Rectum (tissue), 1 donor: ENCODE results near the gene GPATCH1.

GRCh38 chr19:32091163-32091869, 254.1 kb upstream of the ZNF507 start:
- PRO-cap: unidirectional peak, minus-strand start at chr19:32091563

- PRO-cap: no peak
Observed at GRCh38 chr19:32318800-32319383, 26.5 kb upstream of the ZNF507 start.

GRCh38 chr19:32587062-32587648, 6.2 kb downstream of the PDCD5 start:
- PRO-cap: no peak

DNA sequence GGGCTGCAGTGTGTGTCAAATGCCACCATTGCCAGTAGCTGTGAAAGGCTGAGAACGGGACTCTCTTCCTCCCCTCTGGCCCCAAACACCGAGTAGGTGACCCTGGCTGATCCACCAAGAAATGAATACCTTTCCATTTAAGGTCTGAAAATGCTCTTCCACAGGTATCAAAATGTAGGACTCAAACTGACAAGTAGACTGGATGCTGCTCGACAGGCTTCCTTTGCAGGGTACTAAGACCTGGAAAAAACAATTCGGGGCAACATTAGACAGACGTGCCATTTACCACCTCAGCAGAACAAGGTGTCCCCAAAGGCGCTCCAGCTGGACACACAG, 25.5 kb downstream of the ANKRD27 start:
- PRO-cap: no peak

- PRO-cap: no peak
Observed at GRCh38 chr19:32649904-32650157, 25.1 kb downstream of the ANKRD27 start.

GRCh38 chr19:32677172-32677644, 1.6 kb downstream of the RGS9BP start:
- PRO-cap: no peak

- PRO-cap: no peak
Observed at GRCh38 chr19:32677645-32678029, 2.0 kb downstream of the RGS9BP start.

DNA sequence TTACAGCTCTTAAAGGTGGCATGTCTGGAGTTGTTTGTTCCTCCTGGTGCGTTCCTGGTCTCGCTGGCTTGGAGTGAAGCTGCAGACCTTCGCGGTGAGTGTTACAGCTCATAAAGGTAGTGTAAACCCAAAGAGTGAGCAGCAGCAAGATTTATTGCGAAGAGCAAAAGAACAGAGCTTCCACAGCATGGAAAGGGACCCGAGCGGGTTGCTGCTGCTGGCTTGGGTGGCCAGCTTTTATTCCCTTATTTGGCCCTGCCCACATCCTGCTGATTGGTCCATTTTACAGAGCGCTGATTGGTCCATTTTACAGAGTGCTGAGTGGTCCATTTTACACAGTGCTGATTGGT, 8.3 kb downstream of the NUDT19 start:
- PRO-cap: no peak

DNA sequence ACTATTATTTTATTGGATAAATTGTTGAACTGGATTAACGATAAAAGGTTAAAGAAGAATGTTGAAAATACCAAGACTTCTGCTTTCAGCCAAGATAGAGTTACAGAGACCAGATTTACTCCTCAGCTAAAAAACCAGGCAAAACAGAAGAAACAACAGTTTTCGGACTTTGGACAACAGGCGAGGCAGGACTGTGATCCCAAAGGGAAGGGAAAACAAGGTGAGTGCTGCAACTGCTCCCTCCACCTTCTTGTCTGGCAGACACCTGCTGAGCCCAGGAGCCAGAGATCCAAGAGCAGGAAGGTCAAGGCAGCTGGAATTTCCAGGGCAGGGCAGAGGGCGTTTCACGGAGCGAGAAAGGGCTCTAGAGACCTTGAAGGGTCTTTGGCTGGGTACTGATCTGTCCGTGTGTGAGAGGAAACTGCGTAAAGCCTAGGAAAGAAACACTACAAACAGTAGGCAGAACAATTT, 32.9 kb upstream of the SLC7A9 start:
- PRO-cap: unidirectional peak, minus-strand start at position 256 of the sequence

DNA sequence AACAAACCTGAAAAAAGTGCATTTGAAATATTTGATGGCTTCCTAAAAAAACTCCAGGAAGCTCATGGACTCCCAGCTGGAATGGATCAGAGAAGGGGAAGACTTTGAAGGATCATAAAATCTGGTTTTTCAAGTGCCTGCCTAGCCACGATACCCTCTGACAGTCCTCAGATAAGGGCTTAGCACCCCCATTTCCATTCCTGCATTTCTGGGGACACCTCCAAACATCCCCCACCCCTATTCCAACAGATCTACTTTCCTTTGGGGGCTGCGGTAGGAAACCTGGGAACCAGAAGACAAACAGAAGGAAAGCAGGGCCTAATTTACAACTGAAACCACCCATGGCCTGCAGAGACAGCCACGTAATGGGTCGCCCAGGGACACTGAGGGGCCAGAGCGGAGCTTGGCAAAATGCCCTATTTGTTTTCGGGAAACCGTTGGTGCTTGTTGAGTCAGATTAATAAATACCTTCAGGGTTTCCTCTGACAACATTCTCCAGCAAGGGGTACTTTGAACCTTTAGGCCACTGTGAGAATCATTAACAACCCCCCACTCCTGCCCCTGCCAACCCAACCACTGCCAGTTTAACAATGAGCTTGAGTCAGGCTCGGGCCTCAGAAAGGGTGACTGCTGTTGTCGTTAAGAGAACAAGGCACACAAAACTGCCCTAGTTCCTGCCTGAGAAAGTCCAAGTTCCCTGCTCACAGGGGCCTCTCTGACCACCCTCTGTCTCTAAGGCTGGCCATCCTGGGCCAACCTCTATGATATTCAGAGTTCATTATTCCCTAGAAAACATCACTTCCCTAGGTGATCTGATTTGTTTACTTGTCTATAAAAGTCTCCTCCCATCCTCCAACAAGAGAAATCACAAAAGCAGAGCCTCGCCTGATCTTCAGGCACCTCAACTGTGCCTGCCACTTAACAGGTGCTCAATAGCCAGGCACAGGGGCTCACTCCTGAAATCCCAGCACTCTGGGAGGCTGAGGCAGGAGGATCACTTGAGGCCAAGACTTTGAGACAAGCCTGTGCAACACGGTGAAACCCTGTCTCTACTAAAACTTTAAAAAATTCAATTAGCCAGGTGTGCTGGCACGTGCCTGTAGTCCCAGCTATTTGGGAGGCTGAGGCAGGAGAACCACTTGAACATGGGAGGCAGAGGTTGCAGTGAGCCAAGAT, 23.3 kb downstream of the RHPN2 start:
- PRO-cap: bidirectional peak, plus-strand start at position 387 of the sequence, minus-strand start at position 298 of the sequence; bidirectional peak, plus-strand start at position 670 of the sequence, minus-strand start at position 578 of the sequence; bidirectional peak, plus-strand start at position 862 of the sequence, minus-strand start at position 728 of the sequence

- PRO-cap: bidirectional peak, plus-strand start at chr19:33064614, minus-strand start at chr19:33064582; bidirectional peak, plus-strand start at chr19:33064670, minus-strand start at chr19:33064684
Observed at GRCh38 chr19:33064252-33064760, 382 bp downstream of the RHPN2 start.

DNA sequence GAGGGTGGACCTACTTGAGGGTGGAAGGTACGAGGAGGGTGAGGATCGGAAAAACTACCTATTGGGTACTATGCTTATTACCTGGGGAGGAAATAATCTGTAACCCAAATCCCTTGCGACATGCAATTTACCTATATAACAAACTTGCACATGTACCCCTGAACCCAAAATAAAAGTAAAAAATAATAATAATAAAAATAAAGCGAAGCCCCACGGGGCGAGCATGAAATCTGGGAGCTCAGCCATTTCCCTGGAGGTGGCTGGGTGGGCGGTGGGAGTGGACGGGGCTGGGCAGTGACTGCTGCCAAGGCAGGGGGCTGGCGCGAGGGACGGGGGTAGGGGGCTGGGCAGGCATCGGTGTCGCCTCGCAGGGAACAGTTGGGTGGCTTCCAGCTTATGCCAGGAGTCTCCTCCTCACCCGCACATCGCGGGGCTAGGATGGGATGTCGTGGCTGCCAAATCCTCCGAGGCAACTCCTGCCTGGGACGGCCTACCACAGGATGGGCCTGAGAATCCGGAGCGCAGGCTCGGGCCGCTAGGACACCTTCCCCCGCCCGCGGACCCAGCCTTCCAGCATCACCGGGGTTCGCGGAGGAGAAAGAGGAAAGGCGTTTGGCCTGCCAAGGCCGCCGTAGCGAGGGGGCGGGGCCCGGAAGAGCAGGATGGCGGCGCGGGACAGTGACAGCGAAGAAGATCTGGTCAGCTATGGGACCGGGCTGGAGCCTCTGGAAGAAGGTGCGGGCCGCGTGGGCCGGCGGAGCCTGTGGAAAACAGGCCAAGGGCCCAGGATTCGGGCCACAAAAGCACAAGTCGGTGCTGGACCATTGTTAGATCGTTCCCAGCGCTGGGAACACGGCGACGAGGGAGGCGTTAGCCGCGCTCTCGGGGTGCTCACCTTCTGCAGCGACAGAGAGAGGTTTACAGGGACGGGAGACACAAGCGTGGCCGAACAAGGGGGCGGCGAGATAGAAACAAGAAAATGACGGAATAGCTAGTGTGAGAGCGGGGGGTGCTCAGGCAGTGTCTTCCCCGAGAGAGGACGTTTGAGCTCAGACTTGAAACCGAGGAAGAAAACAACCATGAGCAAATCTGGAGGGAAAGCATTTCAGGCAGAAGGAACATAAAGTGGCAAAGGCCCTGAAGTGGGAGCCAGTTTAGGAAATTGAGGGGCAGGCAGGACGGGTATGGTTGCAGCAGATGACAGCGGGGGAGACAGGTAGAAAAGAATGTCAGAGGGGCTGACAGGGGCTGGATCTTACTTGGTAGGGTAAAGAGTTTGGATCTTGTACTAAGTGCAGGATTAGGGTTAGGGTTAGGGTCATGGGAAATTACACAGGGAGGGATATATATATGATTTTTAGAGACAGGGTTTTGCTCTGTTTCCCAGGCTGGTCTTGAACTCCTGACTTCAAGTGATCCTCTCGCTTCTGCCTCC, at the start of gene GPATCH1:
TSS of gene GPATCH1 (plus strand) at position 650 of the 1,435 bp plus-strand sequence.
- PRO-cap: bidirectional peak, plus-strand start at position 652 of the sequence, minus-strand start at position 572 of the sequence

DNA sequence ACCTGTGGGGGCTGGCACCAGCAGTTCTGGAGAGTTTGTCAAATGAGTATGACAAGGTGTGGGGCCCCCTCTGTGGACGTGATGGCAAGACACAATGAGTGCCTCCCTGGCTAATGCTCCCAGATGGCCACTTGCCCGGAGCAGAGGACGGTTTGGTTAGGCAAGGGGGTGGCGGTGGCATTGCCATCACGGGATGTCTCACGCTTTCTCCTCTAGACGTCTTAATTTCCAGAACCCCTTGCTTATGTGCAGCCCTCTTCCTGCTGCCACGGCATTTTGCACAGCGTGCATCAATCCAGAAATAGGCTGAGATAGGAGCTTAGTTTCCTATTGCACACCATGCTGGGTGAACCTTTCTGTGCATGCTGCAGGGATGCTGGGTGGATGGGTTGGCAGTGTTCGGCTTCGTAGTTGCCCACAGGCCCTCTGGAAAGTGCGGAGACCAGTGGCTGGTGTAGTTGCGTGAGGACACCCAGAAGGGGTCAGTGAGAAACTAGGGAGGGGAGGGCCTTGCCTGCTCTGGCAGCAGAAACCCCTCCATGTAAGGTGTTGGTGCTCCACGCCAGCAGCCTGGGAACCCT, 18.1 kb upstream of the LRP3 start:
- PRO-cap: unidirectional peak, plus-strand start at position 485 of the sequence

DNA sequence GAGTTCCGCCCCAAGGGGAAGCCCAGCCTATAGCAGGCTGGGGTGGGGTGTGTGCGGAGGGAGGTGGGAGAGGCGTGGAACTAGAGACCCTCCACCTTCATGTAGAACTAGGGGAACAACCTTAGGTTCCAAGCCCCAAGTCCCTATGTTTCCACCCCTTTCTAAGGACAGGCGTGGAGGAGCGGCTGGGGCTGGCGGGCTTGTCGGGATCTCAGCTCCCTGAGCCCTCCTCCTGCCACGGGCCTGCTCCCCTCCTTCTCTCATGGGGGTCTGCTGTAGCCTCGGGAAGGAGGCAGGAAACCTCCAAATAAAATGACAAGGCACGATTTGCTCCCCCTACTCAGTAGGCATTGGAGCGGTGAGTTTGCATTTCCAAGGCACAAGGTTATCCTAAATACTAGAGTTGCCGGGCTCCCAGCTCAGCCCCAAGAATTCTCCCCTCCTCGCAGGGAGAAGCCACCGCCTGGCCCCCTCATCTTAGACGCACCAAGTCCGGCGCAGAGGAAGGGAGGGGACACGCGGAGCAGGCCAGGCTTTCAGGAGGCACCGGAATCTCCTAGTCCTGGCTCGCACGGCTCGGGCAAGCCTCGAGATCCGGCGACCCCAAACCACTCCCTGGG, 1.6 kb downstream of the CEBPA start:
- PRO-cap: bidirectional peak, plus-strand start at position 164 of the sequence, minus-strand start outside the sequence

- PRO-cap: bidirectional peak, plus-strand start at chr19:33303856, minus-strand start at chr19:33303858; unidirectional peak, minus-strand start at chr19:33304037; bidirectional peak, plus-strand start at chr19:33304133, minus-strand start at chr19:33304037
Observed at GRCh38 chr19:33303822-33304336, 1.5 kb upstream of the CEBPA start.

GRCh38 chr19:33394380-33394871, 20.9 kb downstream of the CEBPG start:
- PRO-cap: no peak

GRCh38 chr19:33520617-33521200, 882 bp downstream of the PEPD start:
- PRO-cap: no peak

DNA sequence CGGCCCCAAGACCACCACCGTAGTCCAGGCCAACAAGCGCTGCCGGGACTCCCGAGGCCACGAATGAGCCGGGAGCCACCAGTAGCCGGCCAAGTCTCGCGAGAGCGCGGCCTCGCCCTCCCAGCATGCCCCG, 137 bp upstream of the LSM14A start:
- PRO-cap: bidirectional peak, plus-strand start outside the sequence, minus-strand start at position 65 of the sequence

GRCh38 chr19:34265148-34265856, 10.9 kb downstream of the GARRE1 start:
- PRO-cap: bidirectional peak, plus-strand start at chr19:34265595, minus-strand start at chr19:34265483

- PRO-cap: bidirectional peak, plus-strand start at chr19:34270198, minus-strand start at chr19:34270032
Observed at GRCh38 chr19:34269682-34270710, 15.6 kb downstream of the GARRE1 start.